Smooth muscle cell (in vitro differentiated cells): ENCODE data around the genes PRKD1, AP4S1 and HEATR5A.

DNA sequence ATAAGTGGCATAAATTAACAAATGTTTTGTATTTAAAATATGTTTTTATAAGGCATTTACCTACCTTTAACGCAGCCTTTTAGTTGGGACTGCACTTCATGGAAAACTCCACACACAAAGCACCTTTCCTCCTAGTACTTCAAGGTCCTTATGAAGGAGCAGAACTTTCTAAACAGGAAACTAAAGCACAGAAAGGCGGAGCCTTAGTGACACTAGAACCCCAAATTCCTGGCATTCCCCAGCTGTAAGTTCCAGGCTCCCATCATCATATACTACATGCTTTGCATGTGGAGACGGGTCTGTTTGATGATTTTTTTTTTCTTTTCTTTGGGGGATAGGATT is 39.5 kb downstream of the STXBP6 start:
- RAMPAGE, long total RNA: no peak

DNA sequence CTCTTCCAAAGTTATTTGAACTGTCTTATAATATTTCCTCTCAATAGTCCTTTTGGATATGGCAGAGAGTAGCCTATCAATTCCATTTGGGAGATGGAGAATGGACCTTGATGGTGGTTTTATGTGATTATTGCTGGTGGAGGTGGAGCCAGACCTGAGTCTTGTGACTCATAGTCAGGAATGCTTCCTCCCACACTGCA is 40.9 kb upstream of the STXBP6 start:
- RAMPAGE, long total RNA: no peak

GRCh38 chr14:25095951-25096507 is 46.1 kb upstream of the STXBP6 start:
- RAMPAGE, long total RNA: no peak

DNA sequence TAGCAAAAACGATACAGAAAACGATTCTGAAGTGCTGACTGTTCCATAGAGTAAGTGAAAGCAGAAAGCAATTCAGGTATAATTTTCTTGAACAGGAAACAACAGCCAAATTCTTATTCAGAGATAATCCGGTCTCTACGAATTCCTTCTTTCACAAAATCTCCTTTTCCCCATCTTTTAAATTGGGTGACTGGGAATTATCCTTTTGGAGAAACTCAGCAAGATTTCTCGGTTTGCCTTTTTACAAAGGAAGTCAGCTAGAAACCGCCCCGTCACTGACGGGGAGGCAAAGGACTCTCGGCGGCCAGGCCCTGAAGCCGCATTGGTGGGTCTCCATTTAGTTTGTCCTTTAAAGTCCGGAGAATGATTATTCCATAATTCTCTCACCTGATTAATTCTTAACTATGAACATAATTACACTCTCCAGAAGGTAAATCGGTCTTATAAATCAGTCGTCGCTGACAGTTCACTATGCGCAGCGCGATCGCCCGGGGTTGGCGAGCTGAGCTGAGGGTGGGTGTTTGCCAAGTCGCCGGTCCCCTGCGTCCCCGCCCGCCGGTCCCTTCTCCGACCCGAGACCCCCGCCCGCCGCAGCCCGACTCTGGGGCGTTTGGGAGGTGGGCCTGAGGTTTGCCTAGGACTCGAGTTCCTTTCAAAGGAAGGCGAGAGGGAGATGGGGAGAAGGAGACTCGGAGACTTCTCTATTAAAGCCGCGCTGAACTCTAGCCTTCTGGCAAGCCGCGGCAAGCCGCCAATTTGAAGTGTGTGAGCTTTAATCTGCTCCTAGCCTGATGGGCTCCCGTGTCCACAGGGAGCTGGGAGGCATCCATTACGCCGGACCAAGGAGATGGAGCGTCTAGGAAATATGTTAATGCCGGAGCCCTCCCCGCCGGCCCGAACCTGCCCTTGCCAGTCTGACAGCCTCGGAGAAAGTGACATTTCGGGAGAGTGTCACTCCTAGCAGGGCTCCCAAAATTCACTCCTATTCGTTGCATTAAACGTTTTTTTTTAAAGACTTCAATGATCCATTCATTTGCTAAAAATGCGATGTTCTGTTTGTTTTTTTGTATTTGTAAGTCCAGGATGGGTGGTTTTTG is 393.0 kb downstream of the NOVA1 start:
- RAMPAGE, long total RNA: no peak

DNA sequence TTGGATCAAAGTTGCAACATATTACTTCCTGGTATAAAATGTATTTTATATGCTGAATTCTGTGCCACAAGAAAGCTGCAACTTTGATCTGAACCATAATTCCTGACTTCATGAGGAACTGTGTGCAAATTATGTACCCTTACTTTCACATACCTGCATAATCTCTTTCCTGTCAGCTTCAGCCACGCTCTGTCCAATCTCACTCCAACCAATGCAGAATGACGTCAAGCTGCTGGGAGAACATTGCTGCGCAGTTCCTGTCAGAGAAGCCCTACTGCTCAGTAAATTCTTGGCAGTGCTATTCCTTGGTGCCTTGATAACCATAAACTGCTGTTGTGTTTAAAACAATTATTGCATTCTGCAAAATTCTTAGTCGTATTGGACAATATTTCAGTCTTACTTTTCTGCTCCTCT is 274.7 kb upstream of the NOVA1 start:
- RAMPAGE, long total RNA: no peak

GRCh38 chr14:28038257-28038527 is 728.4 kb upstream of the FOXG1 start:
- RAMPAGE, long total RNA: no peak

- RAMPAGE, long total RNA: no peak
Measured at GRCh38 chr14:28785128-28785981, 18.8 kb downstream of the FOXG1 start.

GRCh38 chr14:29926920-29927878 is at the start of gene PRKD1:
PRKD1 (minus strand) TSS chr14:29927847.
- RAMPAGE, long total RNA: no peak

DNA sequence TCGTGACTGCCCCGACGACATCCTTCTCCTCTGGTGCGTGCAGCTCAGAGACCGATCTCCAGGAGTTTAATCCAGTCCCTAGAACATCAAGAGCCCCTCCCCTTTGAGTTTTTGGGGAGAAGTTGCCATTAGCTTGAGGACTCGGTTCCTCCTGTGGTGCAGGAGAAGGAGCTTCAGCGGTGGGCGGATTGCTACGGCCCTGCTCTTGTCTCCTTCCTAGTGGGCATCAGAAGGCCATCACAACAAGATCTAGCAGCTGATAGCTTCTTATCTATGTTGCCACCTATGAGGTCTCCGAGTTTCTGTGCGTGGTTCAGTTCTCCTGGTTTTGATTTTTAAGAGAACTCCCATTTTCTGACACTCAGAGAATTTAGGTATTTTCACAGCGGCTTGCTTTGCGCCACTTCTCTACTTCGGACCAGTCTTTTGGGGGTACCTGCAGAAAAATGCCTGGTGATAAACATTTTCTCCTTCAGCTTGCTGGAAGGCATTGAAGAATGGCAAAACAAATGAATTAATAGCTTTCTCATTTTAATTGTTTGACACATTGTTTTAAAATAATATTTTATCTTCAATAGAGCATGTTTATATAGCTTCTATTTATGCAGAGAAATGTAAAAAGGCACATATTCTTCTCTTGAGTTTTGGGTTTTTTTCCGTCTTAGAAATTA is 446 bp downstream of the SCFD1 start:
- RAMPAGE, long total RNA: no peak

DNA sequence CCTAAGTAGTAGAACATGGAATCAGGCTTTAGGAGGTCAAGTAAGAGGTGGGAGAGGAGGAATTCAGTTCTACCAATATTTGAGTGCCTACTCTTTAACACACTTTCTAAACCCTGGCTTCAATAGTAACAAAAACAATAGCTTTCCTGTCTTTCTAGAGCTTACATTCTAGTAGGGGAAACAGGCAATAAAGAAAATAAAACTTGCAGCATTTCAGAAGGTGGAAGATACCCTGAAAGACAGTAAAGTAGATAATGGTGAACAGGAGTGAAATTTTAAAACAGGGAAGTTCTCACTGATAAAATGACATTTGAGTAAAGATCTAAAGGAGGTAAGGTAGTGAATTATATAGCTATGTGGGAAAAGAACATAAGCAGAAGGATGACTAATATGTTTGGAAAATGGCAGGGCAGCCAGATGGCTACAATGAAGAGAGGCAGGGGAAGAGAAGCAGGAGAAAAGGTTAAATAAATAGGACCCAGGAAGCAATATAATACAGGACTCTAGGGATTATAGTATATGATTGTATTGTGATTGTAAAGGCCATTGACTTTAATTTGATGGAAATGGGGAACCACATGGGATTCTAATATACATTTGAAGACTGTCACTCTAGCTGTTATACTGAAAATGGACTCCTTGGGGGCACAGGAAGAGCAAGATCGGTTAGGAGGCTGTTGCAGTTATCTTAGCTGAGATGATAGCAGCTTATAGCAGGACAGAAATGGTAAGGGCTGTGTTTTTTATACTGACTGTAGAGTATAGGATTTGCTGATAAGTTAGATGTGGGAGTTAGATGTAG is 33.0 kb downstream of the SCFD1 start:
- RAMPAGE, long total RNA: no peak

GRCh38 chr14:30690246-30691120 is 68.4 kb downstream of the SCFD1 start:
- RAMPAGE, long total RNA: no peak

DNA sequence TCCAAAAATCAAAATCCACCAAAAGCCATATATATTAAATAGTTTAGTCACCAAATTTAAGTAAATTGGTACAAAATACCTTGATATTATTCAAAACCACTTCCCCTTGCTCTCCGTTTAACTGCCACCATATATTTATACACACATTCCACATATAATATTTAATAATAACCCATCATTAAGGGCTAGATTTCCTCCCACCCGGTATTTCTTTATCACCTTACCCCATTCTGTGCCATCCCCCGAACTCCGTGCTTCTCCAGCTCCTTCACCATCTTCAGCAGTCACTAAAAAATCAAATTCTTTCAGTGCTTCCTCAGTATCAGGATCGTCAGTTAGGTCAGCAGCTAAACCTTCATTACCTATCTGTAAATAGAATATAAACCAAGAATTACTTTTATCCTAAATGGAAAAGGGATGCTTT is 60.6 kb downstream of the COCH start:
- RAMPAGE, long total RNA: no peak

DNA sequence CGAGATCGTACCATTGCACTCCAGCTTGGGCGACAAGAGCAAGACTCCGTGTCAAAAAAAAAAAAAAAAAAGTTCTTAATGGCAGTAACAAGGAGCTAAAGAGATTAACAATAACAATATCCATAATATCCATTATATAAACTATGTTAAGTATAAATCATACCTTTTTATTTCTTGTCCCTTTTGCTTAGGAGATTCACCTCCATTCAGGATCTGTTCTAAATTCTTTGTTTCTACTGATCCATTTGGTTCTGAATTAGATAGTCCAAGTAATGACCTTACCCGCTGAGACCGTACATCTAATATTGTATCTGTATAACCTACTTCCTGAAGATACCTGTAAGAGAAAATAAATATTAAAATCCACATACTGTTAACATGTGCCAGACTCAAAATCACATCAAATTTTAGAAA is 72.6 kb downstream of the COCH start:
- RAMPAGE, long total RNA: no peak

- RAMPAGE, long total RNA: start-site peak on the plus strand at chr14:31025601-31025762, 19 and 14 reads in 2 replicates
Measured at GRCh38 chr14:31025111-31025753, at the start of gene AP4S1. AP4S1 (plus strand) TSS chr14:31025649.

GRCh38 chr14:31419640-31420947 is at the start of gene HEATR5A:
HEATR5A (minus strand) TSS chr14:31420550.
- RAMPAGE, long total RNA: no peak

DNA sequence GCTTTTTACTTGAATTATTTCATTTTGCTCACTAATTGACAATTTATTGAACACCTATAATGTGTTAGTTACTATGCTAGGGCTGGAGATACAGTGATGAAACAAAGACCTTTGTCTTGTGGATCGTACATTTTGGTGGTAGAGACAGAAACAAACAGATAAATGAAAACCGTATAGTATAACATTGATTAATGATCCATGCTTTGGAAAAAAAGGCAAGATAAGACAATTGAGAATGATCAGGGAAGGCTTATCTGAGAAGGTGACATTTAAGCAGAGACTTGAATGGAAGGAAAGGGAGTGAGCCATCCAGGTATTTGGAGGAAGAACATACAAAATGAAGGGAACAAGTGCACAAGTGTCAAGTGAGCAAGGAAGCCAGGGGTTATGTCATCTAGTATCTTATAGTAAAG is 163.4 kb downstream of the NUBPL start:
- RAMPAGE, long total RNA: no peak

- RAMPAGE, long total RNA: no peak
Measured at GRCh38 chr14:32203863-32204457, 125.1 kb upstream of the AKAP6 start.

- RAMPAGE, long total RNA: no peak
Measured at GRCh38 chr14:32426894-32427572, 97.9 kb downstream of the AKAP6 start.

GRCh38 chr14:32702371-32703010 is 236.2 kb upstream of the NPAS3 start:
- RAMPAGE, long total RNA: no peak

DNA sequence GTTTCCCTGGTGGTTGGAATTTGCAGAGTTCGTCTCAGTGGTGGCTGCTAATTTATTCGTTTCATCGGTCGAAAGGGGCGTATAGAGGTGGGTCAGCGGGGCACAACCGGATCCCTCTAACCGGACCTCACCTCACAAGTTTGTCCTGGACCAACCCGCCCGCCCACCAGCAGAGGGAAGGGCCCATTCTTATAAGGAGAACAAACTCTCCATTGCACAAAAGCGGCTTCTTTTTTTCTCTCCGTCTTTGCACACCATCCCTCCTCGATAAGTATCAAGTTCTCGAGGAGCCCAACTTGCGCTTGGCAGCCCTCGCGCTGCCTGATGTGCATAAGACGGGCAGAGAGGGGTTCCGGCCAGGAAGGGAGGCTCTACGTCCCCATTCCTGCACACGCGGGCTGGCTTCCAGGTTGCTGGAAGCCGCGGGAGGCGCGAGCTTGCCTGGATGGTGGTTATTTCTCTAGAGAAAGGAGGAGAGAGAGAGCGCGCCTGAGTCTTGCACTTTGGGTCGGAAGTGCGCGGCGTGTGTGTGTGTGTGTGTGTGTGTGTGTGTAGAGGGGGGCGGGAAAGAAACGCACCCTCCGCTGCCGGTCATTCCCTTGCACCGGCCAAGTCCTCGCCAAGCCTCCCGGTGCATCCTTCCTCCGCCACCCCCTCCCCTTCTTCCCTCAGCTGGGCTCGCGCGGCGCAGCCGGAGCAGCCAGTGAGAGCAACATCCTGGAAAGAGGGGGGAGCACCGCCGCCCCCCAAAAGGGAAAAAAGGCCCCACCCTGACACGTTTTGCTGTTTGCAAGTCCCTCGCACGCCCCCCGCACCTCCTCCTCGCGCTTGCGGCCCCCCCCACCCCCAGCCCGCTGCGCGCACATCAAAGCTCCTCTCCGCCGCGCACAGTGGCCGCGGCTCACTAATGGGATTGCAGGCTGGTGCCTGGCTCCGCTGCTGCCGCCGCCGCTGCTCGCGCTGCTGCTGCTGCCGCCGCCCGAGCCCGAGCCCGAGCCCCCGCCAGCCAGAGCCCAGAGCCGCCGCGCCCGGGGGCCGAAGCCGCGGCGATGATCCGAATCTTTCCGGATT is 4.5 kb upstream of the NPAS3 start:
- RAMPAGE, long total RNA: no peak